ENCODE data around the genes SLC35A3, AMY1C and NBPF6.

DNA sequence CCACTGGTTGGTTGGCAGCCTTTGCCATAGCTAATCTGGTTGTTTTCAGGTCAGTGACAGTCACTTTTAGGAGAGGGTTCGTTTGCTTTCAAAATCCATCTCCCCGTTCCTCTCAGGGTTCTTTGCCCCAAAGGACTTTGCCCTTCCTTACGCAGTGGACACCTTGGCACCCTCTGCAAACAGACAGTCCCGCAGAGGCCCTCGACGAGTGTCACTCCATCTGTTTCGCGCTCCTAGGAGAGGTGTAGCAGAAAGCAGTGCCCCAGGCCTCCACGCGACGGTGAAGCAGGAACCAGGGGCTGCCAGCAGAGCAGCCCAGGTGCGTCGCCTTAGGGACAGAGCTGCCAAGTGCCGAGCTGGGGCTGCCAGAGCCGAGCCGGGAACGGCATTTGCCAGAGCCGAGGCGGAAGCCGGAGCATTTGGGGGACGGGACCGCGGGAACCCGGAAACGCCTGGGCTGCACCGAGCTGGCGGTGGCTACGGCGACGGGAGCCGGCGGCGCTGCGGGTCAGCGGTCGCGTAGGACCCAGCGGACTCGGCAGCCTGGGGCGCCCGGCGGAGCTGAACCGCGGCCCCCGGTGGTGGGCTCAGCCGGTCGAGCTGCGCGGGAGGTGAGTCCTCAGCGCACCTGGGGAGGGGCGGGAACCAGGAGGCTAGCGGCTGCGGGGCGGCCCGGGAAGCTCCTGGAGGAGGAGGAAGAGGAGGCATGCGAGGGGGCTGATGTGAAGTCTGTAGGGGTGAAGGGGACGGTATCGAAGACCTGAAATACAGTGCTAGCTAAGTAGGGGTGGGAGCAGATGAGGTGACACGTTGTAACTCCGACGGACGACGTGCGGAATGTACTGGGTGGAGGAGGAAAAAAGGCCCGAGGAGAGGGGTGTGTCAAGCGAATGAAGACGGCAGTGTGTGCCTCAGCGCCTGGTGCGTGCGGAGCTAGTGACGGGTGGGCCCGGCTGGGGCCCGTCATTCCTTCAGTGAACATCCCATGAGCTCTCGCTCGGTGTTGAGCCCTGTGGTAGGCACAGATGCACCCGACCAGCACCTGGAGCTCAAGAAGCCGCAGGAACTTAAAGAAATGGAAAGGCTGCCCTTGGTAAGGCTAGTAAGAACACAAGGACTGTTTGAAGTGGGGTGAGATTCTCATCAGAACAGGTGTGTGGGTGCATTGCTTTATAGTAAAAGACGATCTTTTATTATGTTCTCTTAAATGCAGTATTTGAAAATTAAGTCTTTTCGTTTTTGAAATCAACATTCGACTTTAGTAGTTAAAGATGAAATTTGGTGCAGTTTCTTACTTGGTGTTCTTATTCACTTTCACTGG, at the start of gene SLC35A3:
TSS of gene SLC35A3 (plus strand) at position 445 of the 1,321 bp plus-strand sequence.
- PRO-cap, 4 experiments, result peak in 4 of 4 experiments; most common plus-strand start position 462 of the sequence (in 3); most common minus-strand start position 384 of the sequence (in 2)
- RAMPAGE, long total RNA, 2 experiments, result start-site peak on the plus strand in 1 of 2 experiments, centred at position 489 of the sequence, 39 reads per replicate; start-site peak on the minus strand in 2 of 2 experiments, centred at positions 375 to 380 of the sequence, 13 to 15 reads per replicate
- RRBS, result 2% methylated on average over 28 of the region's 80 CpGs

DNA sequence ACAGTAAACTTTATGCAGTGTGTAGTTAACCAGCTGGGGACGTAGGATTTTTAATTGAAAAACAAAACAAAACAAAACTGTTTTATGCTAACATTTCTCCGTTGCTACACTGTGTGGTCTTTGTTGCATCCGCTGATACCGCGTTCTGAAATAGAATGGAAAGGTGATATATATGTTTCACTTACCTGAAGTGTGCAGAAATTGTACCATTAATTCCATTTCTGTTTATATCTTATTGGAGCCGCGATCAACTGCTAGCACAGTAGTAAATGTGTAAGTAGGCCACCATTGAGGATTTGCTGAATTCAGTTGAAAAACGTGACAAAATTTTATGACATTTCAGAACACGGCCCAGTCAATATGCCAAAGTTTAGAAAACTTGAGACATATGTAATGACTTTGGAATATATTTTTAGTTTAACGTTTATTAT, 1.2 kb downstream of the MFSD14A start:
- PRO-cap, 4 experiments, result peak in 2 of 4 experiments; most common minus-strand start position 157 of the sequence (in 2)
- RAMPAGE, long total RNA, 2 experiments, result no peak in any of the 2 experiments
- RRBS, result no CpG with 5 or more reads among the region's 10 CpGs

GRCh38 chr1:100460973-100461680, 76.8 kb upstream of the GPR88 start:
- PRO-cap, 4 experiments, result no peak in any of the 4 experiments
- RAMPAGE, long total RNA, 2 experiments, result no peak in any of the 2 experiments
- RRBS, result no CpG with 5 or more reads among the region's 4 CpGs

- PRO-cap, 4 experiments, result no peak in any of the 4 experiments
- RAMPAGE, long total RNA, 2 experiments, result no peak in any of the 2 experiments
- RRBS, result no CpG with 5 or more reads among the region's 1 CpG
These were observed 22.1 kb upstream of the GPR88 start for GRCh38 chr1:100515726-100516286.

GRCh38 chr1:101162452-101162753, 74.4 kb upstream of the S1PR1 start:
- PRO-cap, 4 experiments, result no peak in any of the 4 experiments
- RAMPAGE, long total RNA, 2 experiments, result no peak in any of the 2 experiments
- RRBS, result no CpG with 5 or more reads among the region's 3 CpGs

- PRO-cap, 4 experiments, result peak in 2 of 4 experiments; most common plus-strand start chr1:101410566 (in 2)
- RAMPAGE, long total RNA, 2 experiments, result no peak in any of the 2 experiments
- RRBS, result no CpG with 5 or more reads among the region's 3 CpGs
These were observed 173.4 kb downstream of the S1PR1 start for GRCh38 chr1:101409948-101410904.

DNA sequence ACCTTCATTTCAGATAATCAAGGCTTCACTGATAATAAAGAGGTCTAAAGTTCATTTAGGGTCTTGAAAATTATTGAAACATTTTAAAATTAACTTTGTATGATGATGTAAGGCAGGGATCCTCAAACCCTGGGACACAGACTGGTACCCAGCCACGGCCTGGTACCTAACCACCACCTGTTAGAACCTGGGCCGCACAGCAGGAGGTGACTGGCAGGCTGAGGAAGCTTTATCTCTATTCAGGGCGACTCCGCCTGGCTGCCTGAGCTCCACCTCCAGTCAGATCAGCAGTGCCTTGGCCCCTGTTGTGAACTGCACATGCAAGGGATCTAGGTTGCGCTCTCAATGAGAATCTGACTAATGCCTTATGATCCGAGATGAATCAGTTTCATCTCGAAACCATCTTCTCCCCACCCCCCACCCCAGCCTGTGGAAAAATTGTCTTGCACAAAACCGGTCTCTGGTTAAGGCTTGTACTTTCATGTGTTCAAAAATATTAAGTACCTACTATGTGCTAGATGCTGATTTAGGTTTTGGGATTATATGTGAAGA, 4.2 kb downstream of the RNPC3 start:
- PRO-cap, 4 experiments, result no peak in any of the 4 experiments
- RAMPAGE, long total RNA, 2 experiments, result start-site peak on the plus strand in 1 of 2 experiments, centred at position 271 of the sequence, 8 reads per replicate
- RRBS, result no CpG with 5 or more reads among the region's 8 CpGs

DNA sequence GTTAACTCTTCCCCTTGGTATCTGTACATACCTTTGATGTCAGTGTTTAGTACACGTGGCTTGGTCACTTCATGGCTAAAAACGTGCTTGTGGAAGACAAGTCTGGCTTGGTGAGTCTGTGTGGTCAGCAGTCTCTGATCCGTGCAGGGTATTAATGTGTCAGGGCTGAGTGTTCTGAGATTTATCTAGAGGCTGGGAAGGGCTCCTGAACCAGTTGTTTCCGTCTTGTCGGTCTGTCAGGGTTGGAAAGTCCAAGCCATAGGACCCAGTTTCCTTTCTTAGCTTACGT, at the start of gene AMY1C:
TSS of gene AMY1C (plus strand) at position 184 of the 289 bp plus-strand sequence.
- PRO-cap, 4 experiments, result no peak in any of the 4 experiments
- RAMPAGE, long total RNA, 2 experiments, result no peak in any of the 2 experiments
- RRBS, result no CpG with 5 or more reads among the region's 6 CpGs

DNA sequence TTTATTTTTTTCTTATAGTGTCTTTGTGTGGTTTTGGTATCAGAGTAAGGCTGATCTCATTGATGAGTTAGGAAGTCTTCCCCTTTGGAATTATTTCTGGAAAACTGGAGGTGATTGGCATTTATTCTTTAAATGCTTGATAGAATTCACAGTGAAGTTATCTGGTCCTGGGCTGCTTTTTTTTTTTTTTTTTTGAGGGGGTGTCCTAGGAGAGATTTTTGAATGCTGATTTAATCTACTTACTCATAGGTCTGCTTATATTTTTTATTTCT, 219.7 kb downstream of the AMY1C start:
- PRO-cap, 4 experiments, result no peak in any of the 4 experiments
- RAMPAGE, long total RNA, 2 experiments, result no peak in any of the 2 experiments

GRCh38 chr1:105776133-105776600, 1280.3 kb upstream of the PRMT6 start:
- PRO-cap, 4 experiments, result peak in 1 of 4 experiments; most common plus-strand start chr1:105776433 (in 1)
- RAMPAGE, long total RNA, 2 experiments, result no peak in any of the 2 experiments
- RRBS, result no CpG with 5 or more reads among the region's 3 CpGs

DNA sequence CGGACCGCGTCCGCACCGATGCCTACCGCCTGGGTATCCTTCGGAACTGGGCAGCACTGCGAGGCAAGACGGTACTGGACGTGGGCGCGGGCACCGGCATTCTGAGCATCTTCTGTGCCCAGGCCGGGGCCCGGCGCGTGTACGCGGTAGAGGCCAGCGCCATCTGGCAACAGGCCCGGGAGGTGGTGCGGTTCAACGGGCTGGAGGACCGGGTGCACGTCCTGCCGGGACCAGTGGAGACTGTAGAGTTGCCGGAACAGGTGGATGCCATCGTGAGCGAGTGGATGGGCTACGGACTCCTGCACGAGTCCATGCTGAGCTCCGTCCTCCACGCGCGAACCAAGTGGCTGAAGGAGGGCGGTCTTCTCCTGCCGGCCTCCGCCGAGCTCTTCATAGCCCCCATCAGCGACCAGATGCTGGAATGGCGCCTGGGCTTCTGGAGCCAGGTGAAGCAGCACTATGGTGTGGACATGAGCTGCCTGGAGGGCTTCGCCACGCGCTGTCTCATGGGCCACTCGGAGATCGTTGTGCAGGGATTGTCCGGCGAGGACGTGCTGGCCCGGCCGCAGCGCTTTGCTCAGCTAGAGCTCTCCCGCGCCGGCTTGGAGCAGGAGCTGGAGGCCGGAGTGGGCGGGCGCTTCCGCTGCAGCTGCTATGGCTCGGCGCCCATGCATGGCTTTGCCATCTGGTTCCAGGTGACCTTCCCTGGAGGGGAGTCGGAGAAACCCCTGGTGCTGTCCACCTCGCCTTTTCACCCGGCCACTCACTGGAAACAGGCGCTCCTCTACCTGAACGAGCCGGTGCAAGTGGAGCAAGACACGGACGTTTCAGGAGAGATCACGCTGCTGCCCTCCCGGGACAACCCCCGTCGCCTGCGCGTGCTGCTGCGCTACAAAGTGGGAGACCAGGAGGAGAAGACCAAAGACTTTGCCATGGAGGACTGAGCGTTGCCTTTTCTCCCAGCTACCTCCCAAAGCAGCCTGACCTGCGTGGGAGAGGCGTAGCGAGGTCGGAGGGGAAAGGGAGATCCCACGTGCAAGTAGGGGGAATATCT, 753 bp downstream of the PRMT6 start:
- PRO-cap, 4 experiments, result peak in 4 of 4 experiments; most common plus-strand start position 188 of the sequence (in 1); most common minus-strand start position 604 of the sequence (in 3)
- RAMPAGE, long total RNA, 2 experiments, result no peak in any of the 2 experiments
- RRBS, result 2% methylated on average over 22 of the region's 82 CpGs

GRCh38 chr1:107622924-107623416, 342.0 kb downstream of the VAV3 start:
- PRO-cap, 4 experiments, result peak in 2 of 4 experiments; most common plus-strand start chr1:107623217 (in 2)
- RAMPAGE, long total RNA, 2 experiments, result no peak in any of the 2 experiments
- RRBS, result no CpG with 5 or more reads among the region's 1 CpG

GRCh38 chr1:107682381-107683682, 282.1 kb downstream of the VAV3 start:
- PRO-cap, 4 experiments, result no peak in any of the 4 experiments
- RAMPAGE, long total RNA, 2 experiments, result no peak in any of the 2 experiments
- RRBS, result no CpG with 5 or more reads among the region's 6 CpGs

DNA sequence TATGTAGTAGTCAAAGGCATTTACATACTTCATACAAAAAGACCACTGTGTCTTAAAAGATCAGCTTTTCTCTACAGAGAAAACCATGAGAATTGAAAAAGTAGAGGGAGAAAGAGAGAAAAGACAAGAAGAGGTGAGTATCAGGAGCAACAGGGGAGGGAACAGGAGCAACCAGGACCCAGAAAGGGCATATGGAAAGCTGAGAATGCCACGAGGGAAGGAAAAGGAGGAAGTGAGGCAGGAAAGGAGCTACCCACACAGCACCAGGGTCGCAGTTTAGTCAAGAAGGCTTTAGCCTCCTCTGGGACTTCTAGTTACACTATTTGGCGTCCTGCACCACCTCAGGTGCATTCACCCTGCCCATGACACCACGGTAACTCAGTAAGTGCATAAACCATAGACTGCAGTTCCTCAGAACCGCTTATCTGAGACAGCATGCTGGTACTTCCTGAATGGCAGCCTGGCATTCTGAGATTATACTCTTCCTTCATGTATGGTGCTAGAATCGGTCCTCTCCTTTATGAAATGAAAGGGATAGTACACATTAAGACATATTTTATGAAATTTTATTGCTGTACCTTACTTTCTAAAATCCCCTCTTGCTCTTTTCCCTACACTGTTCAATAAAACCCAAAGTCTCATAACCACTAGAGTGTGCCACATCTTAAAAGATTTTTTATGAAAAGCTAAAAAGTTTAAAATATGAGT, 67.5 kb downstream of the VAV3 start:
- PRO-cap, 4 experiments, result no peak in any of the 4 experiments
- RAMPAGE, long total RNA, 2 experiments, result no peak in any of the 2 experiments
- RRBS, result no CpG with 5 or more reads among the region's 6 CpGs

- PRO-cap, 4 experiments, result no peak in any of the 4 experiments
- RAMPAGE, long total RNA, 2 experiments, result no peak in any of the 2 experiments
- RRBS, result no CpG with 5 or more reads among the region's 5 CpGs
These were observed 88.2 kb upstream of the VAV3 start for GRCh38 chr1:108053077-108053621.

- PRO-cap, 4 experiments, result no peak in any of the 4 experiments
- RAMPAGE, long total RNA, 2 experiments, result no peak in any of the 2 experiments
- RRBS, result no CpG with 5 or more reads among the region's 6 CpGs
These were observed at the start of gene NBPF6 for GRCh38 chr1:108450099-108450475. TSS of gene NBPF6 (plus strand) at chr1:108450343.

DNA sequence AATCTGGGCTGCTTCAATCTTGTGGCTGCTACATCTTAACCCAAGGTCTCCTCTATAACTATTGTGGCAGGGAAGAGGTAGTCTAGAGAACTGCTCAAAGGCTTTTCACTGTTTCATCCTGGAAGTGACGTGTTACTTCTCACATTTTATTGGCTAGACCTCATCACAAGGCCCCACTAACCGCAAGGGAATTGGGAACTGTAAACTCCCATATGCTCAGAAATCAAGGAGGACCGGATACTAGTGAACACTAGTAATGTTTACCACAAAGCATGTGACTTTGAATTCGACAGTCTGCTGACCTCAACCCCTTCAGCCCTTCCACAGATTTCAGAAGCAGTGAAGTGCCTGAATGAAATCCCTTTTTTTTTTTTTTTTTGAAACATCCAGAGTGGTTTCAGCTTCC, 3.4 kb upstream of the EEIG2 start:
- PRO-cap, 4 experiments, result no peak in any of the 4 experiments
- RAMPAGE, long total RNA, 2 experiments, result no peak in any of the 2 experiments
- RRBS, result no CpG with 5 or more reads among the region's 4 CpGs

- PRO-cap, 4 experiments, result no peak in any of the 4 experiments
- RAMPAGE, long total RNA, 2 experiments, result no peak in any of the 2 experiments
- RRBS, result no CpG with 5 or more reads among the region's 4 CpGs
These were observed 40.6 kb downstream of the EEIG2 start for GRCh38 chr1:108600579-108600834.

DNA sequence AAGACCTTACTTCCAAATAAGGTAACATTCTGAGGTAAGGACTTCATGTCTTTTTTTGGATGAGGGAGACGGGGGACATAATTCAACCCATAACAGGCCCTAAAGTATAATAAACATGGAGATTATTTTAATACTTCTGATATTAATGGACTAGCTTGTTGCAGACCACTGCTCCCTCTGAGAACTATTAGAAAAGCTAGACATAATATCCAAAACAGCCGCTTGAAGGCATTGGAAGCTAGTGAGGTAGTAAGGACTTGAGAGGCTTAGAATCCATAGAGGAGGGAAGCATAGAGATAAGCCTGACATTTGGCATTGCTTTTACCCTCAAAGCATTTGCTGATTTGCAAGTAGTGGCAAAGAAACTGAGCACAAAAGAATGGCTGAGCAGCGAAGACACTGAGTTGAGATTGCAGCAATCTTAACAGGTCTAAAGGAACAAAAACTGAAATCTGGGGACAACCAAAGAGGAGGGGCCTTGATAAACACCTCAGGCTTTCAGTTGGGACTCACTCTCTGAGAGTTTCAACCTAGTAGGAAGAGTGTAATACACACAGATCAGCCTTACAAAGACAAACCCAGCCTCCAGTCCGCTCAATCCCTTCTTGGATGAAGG, 43.1 kb downstream of the EEIG2 start:
- PRO-cap, 4 experiments, result no peak in any of the 4 experiments
- RAMPAGE, long total RNA, 2 experiments, result start-site peak on the plus strand in 1 of 2 experiments, centred at position 380 of the sequence, 6 reads per replicate
- RRBS, result no CpG with 5 or more reads among the region's 4 CpGs

GRCh38 chr1:108693239-108693453, 1.0 kb downstream of the PRPF38B start:
- PRO-cap, 4 experiments, result peak in 1 of 4 experiments; most common plus-strand start chr1:108693287 (in 1); most common minus-strand start chr1:108693272 (in 1)
- RAMPAGE, long total RNA, 2 experiments, result no peak in any of the 2 experiments
- RRBS, result no CpG with 5 or more reads among the region's 6 CpGs

Measured in uterus (tissue), 7 donors.